Bronchus fibroblast of lung (primary cell): ENCODE results near the genes KCNF1 and NTSR2.

- RAMPAGE, long total RNA: no peak
These were observed 2.5 kb downstream of the HPCAL1 start for GRCh38 chr2:10305154-10305741.

DNA sequence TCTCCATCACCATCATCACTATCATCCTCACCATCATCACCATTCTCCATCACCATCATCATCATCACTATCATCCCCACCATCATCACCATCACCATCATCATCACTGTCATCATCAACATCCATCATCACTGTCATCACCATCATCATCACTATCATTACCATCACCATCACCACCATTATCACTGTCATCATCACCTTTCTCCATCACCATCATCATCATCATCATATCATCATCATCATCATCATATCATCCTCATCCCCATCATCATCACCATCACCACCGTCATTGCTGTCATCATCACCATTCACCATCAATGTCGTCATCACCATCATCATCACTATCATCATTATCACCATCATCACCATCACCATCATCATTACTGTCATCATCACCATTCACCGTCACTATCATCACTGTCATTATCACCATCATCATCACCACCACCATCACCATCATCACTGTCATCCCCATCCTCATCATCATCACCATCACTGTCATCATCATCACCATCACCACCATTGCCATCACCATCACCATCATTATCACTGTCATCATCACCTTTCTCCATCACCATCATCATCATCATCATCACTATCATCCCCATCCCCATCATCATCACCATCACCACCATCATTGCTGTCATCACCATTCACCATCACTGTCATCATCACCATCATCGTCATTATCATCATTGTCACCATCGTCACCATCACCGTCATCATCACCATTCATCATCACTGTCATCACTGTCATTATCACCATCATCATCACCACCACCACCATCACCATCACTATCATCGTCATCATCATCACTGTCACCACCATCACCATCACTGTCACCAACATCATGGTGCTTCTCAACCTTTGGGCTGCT is 9.6 kb downstream of the HPCAL1 start:
- RAMPAGE, long total RNA: no peak

DNA sequence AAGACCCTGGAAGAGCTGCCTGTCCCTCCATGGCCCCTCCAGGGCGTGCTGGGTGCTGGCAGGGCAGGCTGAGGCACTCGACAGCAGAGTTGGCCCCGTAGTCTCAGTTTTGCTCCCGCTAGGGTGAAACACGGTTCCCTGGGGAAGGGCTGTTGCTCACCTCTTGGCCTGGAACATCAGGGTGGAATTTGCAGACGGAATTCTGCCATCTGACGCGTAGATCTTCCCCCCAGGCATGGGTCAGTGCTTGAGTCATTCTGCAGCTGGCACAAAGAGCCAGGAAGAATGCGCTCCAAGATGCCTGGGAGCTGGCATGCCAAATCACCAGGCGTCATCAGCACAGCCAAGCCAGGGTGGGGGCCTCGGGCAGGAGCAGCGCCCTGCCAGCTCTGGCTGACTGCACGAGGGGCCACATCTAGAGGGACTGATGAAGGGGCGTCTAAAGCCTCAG is 42.7 kb downstream of the ODC1 start:
- RAMPAGE, long total RNA: no peak

GRCh38 chr2:10548587-10549286 is 100.6 kb upstream of the ODC1 start:
- RAMPAGE, long total RNA: no peak

DNA sequence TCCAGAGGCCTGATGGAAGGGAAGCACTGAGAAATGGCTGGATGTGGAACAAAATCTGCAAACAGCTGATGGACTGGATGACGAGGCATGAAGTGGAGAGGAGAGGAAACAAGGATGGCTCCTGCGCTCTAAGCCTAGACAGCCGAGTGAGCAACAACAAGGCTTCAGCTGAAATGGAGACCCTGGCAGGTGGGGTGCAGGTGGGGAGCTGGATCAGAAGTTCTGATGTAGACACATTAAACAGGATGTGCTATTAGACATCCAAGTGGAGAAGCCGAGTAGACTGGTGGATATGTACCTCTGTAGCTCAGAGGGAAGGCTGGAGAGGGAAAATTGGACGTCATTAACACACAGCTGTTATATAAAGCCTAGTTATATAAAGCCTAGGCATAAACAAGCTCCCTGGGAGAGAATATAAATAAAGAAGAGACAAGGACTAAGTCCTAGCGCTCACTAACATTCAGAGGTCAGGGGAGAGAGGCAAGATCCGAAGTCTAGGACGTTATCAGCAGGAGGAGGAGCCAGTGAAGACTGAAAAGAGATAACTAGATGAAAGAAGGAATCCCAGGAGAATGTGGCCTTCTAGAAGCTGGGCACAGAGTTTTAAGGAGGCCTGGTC is 55.4 kb downstream of the NOL10 start:
- RAMPAGE, long total RNA: no peak

- RAMPAGE, long total RNA: no peak
These were observed 1.8 kb downstream of the PDIA6 start for GRCh38 chr2:10810661-10811241.

DNA sequence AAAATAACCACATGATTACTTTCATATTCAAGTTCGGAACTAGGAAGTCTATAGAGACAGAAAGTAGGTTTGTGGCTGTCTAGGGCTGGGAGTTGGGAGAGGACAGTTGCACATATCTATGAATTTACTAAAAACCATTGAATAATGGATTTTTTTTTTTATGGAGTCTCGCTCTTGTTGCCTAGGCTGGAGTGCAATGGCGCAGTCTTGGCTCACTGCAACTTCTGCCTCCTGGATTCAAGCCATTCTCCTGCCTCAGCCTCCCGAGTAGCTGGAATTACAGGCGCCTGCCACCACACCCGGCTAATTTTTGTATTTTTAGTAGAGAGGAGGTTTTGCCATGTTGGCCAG is 13.6 kb upstream of the PDIA6 start:
- RAMPAGE, long total RNA: no peak

DNA sequence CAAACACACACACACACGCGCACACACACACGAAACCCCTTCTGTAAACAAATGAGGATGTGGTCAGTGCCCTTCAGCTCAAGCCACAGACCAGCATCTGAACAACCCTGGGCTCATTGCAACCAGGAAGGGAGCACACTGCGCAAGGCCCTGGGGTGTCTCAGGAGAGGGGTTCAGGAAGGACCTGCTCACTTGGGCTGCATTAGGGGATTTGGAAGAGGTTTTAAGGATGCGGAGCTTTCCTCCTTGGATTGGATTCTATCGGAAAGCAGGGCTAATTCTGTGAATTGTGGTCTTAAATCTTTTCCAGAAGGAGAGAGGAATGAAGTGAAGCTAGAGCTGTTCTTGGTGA is 47.7 kb upstream of the KCNF1 start:
- RAMPAGE, long total RNA: no peak

DNA sequence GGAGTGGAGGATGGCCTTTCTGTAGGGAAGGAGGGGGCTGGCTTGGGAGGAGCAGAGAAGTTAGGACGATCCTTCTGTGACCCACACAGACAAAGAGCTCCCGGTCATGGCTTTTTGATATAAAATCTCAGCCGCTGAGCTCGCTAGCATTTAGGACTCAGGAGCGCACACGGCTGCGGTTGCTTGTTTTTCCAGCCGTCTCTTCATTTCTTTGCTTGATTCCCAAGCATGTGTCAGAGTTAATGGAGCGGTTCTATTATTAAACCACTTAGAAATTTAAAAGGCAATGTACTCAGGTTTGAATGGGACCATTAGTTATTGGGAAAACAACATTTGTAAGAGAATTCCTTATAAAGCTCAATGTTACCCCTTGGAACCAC is 47.3 kb upstream of the KCNF1 start:
- RAMPAGE, long total RNA: no peak

DNA sequence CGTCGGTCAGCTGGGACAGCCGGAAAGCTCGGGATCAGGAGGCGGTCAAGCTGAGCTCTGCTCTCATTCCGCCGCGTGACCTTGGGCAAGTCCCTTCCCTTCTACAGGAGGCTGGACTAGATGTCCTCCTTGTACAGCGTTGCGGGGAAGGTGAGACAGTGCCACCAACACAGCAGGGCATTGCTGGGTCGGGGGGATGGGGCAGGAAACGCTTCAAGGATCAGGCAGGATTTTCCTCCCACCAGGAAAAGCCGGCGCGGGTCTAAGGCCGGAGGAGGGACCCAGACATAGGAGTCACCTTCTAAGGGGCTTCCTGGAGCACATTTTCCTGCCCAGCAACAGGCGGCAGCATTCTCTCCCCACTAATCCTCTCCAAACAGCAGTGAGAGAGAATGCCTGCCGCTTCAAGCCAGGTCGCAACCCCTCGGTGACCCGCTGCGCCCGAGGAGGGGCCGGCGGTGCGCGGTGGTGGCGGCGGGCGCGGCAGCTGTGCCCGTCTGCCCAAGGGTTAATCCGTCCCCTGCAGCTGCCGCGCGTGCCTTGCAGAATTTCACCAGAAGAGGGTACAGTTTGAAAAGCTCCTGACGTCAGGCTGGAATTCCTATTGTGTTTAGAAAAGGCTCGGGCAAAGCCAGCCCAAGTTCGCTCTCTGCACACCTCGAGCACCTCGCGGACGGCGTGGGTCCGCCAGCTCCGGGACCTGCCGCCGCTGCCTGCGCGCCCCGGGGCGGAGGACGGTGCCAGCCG is at the start of gene KCNF1:
Gene KCNF1 (plus strand): TSS at position 602 of the 747 bp plus-strand sequence.
- RAMPAGE, long total RNA: no peak

GRCh38 chr2:10914068-10914723 is 2.5 kb downstream of the KCNF1 start:
- RAMPAGE, long total RNA: no peak

DNA sequence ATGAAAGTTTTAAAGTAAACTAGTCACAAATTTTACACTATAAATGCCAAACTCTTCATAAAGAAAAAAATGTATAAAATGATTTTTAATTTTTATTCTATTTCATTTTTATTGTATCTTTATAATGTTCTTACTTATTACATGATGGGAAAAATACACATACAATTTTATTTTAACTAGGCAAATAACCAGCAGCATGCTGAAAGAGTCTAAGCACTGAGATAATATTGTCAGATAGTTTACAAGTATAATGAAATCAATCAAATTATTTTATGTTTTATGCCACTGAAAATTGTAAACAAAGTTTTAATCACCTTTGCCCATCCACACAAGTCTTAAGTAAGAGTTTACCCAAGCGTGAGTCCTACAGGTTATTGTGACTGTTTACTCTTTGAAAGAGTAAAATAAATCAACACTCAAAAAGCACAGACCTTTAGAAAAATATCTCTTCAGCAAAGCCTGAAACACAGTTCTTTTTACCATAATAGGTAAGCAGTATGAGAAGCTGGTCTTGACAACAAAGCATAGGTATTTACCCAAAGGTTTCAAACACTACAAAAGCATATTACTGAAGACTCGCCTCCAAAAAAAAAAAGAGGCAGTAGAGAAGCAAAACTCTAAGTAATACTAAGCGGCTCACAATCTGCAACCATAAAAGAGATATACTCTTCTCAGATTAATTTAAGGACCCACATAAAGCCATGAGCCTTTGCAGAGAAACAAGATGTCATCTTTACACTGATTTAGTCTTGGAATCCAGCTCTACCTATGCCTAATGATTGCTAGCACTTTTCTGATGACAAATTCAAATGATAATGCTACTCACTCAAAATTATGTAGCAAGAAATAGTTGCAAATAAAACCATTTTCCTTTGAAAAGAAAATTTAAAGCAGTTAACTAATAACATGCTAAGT is 3.7 kb downstream of the ROCK2 start:
- RAMPAGE, long total RNA: no peak

DNA sequence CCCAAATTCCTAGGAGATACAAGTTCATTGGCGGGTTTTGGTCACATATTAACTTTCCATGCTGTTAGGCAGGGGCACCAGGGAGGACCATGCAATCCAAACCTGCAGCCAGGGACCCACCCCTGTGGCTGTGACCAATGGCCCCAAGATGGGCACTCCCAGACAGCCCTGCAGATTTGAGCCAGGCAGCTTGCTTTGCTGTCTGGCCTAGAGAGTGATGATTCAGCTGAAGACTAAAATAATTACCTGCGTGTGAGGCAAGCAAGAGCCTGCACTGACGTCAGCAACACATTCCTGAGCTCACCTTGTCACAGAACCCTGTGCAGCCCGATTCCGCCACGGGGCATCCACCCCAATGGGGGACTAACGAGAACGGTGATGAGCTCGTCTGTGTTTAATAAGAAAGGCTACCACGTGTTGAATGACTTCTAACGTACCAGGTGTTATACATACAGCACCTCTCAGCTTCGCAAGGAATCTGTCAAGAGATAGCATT is 45.4 kb upstream of the ROCK2 start:
- RAMPAGE, long total RNA: no peak

GRCh38 chr2:11669623-11670583 is at the start of gene NTSR2:
Gene NTSR2, minus strand, starts transcription at chr2:11670195.
- RAMPAGE, long total RNA: no peak

GRCh38 chr2:11681085-11681670 is 11.2 kb upstream of the NTSR2 start:
- RAMPAGE, long total RNA: no peak

- RAMPAGE, long total RNA: no peak
These were observed 31.9 kb upstream of the NTSR2 start for GRCh38 chr2:11701789-11702441.

DNA sequence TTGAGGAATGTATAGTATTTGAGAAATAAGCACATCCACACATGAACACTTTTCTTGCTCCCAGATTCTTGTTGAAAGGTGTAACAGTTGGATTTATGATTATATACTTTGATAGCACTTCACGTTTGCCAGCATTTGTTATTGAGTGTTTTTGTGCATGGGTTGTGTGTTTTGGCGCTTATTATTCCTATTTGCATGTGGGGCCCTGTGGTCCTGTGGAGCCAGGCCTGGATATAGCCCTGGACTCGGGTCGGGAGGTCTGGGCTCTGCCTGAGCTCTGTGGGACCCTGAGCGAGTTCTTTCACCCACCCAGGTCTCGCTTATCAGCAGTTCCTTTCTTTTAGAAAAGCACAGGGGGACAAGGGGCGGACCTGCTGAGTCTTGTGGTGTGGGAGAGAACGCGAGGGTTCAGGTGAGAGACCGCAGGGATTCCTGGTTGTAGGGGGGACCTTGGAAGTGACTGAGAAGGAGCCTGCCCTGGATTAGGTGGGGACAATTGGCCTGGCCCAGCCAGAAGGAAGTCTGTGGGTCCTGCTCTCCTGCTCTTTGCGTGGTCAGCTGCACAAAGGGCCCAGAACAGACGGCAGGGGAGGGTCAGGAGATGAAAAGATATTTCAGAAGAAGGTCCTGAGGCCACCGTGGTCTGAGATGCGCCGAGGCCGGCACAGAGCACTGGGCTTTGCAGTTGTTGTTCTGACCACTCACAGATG is 1.4 kb downstream of the LPIN1 start:
- RAMPAGE, long total RNA: no peak

DNA sequence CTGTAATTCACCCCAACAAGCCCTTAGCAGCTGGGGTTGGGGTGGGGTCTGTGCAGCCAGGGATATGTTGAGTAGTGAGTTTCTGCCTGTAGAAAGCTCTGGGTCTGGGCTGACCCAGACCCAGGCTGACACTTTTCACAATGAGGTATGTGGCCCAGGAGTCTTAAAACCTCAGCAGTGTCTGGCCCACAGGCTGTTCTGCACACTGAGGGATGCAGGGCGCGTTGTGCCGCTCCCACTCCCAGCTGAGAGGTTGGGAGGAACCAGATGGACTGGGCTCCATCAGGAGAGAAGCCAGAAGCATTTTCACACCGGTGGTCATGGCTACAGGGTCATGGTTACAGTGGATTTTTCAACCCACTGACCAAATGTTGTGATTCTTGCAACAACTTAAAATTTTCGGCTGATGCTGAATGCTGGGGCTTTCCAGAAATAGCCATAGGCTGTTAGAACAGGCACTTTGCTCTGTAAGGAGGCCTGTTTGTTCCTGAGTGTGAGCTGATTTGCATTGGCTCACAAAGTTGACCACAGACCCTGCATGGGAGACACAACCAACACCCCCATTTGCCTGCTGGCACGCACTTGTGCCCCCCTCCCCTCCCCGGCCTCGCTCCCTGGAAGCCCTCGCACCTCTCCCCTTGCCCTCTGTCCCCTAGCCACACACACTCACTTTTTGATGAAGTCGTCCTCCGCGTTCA is 3.2 kb downstream of the LPIN1 start:
- RAMPAGE, long total RNA: no peak

- RAMPAGE, long total RNA: no peak
These were observed 4.2 kb downstream of the LPIN1 start for GRCh38 chr2:11750189-11751514.

DNA sequence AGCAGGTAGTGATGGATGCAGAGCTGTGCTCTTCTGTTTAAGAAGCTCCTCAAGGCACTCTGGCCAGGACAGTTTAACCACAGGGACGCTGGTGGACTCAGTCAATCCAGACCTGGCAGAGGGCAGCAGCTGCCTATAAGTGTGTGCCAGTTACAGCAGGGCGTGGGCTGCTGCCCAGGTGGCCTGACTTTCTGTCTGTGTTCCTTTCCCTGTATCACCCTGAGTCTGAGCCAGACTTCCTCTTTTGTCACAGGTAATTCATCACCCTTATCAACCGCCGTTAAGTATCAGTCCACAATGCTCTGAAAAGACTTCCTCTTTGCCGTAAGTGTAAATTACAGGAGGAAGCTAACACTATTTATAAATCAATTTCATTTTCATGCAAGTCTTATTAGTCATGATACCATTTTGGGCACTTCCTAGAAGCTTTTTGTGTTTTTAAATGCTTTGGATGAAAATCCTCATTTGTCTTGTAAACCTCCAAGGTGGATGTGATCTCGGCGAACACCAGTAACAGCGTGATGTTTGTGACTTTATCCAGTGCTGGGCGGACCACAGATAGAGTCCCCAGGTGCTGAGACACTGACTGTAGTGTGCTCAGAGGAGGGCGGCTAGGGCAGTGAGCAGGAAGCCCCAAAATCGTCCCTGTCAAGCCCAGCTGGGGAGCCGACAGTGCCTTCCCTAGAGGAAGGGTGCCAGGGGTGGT is 7.1 kb downstream of the LPIN1 start:
- RAMPAGE, long total RNA: no peak